PC-3 (cell line): ENCODE data around the gene NPIPB2.

DNA sequence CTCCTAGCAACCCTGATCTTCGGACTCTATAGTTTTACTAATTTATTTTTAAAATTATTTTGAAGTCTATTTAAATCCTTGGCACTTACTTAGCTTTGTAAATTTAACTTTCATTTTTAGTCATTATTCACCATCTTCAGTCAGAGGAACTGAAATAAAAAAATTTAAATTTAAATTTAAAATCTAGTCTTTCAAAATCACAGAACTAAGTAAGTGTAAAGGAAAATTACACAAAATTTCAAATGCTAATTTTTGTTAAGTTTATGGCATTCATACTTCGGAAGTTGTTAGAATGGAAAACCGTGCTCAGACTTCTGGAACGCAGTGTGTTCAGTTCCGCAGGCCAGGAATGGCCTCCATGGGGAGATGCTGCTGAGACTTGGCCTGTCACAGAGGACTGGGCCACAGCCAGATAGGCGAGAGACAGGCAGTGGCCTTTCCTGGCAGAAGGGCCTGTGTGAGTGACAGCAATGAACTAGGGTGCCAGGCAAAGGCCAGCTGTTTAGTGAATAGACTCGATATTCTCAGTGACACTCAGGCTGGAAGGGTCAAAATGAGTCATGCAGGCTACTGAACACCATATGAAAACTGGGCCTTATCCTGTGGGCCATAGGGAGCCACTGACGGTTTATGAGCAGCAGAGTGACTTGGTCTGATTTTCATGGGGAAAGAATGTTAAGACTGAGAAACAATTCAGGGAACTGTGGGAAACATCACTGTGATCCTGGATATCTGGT, 5.5 kb upstream of the NUBP1 start:
- RAMPAGE, long total RNA = no peak

- RAMPAGE, long total RNA = no peak
Observed at GRCh38 chr16:10827959-10828541, 9.5 kb upstream of the TVP23A start.

DNA sequence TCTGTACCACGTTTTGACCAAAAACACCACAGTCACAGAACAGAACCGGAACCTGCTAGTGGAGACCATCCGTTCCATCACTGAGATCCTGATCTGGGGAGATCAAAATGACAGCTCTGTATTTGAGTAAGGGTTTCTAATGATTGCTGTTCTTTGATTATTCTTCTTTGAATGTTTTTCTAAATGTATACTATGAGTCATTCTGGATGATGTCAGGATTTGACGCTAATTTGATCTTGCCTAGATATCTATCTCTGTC, 13.3 kb downstream of the CLEC16A start:
- RAMPAGE, long total RNA = no peak

DNA sequence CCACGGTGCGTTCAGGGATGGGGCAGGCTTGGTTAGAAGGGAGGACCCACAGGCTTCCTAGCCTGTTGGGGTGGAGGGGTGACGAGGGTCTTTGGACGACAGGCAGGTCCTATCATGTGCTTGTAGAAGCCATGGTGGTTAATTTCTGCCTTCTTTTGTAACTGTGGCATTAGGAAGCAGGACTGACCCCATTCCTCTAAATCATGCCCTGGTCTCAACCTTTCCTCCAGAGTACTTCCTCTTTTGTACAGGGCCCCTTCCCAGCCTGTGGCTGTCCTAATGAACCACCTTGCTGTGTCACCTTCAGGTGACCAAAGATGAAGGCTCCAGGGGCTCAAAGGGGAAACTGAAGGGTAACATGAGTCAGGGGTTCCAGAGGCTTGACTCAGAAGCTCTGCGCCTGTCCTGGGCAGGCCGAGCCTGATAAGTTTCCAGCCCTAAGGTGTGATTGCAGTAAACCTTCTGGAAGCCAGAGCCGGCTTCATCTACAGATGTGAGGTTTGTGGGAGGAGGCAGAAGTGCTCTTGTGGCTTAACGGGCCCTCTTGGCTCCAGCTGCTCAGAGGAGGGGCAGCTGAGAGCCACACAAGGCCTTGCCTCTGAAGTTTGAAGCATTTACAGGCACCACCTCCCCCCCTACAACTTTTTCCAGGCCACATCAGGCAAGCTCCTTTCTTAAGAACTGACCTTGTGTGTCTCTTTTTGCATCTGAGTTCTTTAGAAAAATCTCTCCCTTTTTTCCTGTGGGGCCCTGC, 149.7 kb downstream of the CLEC16A start:
- RAMPAGE, long total RNA = no peak

GRCh38 chr16:11328510-11329014, 16.7 kb upstream of the RMI2 start:
- RAMPAGE, long total RNA = no peak

- RAMPAGE, long total RNA = no peak
Observed at GRCh38 chr16:11350671-11351377, 5.6 kb downstream of the RMI2 start.

- RAMPAGE, long total RNA = no peak
Observed at GRCh38 chr16:11417392-11417699, 72.1 kb downstream of the RMI2 start.

- RAMPAGE, long total RNA = no peak
Observed at GRCh38 chr16:11561457-11561795, 25.3 kb downstream of the LITAF start.

DNA sequence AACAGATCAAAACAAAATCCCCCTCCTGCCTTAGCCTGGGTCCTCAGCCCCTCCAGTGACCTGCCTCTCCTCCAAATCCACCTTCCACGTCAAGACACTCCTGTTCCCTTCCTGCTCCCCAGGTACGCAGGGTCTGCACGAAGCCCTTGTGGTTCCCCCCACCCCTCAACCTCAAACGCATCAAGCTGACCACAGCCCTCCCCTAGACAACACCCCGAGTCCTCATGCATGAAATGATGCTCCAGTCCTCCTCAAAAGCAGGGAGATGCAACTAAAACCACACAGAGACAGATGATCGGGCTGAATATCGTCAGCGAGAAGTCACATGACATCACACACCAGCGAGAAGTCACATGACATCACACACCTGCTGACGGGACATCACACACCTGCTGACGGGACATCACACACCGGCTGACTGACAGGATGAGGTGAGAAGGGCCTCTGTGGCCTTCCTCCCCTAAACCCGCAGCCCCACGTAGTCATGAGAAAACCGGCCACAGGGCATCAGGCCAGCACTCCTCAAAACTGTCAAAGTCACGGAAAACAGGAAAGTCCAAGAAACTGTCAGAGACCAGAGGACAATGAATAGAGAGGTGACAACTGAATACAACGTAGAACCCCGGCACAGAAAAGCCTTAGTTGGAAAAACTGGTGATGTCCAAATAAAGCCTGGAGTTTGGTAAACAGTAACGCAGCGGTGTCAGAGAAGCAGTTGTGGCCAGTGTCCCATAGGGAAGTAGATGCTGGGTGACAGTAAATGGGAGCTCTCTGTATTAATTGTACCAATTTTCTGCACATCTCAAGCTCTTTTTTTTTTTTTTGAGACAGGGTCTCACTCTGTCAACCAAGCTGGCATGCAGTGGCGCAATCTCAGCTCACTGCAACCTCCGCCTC, 14.3 kb downstream of the LITAF start:
- RAMPAGE, long total RNA = no peak

DNA sequence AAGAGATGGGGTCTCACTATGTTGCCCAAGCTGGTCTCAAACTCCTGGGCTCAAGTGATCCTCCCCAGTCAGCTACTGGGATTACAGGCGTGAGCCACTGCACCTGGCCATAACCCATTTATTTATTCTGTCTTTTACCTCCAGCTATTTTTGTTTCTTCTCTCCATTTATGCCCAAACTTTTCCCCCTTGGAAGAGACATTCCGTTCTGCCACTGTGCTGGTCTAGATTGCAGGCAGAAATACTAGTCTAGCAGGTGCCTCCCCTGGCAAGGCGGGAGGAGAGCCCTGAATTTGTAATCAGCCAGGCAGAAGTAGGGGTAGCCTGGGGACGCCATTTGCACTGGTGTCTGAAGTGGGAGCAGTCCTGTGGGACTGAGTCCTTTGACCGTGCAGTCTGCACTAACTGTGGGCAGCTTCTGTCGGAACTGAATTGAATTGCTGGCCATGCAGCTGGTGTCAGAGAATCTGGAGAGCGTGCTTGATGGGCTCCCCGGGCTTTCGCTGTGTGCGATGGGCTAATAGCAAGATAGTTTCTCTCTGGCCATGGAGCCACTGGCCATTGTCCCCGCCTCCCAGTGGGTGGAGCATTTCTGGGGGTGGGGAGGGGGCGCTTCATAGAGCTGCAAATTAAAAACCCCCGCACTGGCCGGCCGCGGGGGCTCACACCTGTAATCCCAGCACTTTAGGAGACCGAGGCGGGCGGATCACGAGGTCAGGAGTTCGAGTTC, 31.5 kb upstream of the LITAF start:
- RAMPAGE, long total RNA = no peak

DNA sequence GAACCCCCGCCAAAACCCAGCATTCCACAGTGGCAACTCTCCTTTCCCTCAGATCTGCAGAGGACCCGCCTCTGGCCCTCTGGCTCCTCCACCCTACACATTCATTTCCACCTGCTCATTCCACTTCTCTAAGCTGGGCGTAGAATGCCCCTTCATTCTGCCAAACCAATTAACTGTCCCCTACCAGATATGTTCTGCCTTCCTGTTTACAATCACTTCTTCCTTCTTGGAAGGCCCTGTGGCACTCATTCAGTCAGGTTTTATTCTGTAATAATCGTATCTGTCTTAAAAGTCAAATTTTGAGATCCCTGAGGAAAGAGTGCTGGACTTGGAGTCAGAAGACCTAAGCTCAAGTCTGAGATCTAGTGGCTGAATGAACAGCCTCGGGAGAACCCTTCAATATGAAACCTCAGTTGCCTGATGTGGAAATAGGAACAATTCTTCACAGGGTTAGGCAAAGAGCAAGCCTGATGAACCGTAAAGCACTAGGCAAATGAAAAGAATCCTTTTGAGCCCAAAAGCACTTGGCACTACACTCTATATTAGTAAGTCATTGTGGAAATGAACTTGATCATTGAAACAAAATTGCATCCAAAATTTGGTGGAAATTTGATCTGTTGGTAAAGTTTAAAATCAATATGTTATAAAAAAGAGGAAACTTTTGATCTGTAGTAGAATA, 20.3 kb downstream of the TXNDC11 start:
- RAMPAGE, long total RNA = no peak

DNA sequence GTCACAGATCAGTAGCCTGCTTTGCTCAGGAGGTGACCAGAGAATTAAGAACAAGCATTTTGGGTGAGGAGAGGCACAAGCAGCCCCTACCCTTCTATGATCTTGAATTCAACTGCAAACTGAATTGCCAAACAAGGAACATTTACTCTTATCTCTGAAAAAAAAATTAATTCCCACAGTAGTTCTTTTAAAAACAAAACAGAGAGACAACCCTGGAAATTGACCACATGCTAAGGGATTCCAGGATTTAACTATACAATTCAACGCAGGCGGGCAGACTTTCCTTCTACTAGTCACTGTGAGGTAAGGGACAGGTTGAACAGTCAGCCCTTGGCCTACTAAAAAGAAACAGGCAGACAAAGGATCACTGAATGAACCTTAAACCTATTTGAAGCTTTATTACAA, 11.8 kb downstream of the TXNDC11 start:
- RAMPAGE, long total RNA = no peak

DNA sequence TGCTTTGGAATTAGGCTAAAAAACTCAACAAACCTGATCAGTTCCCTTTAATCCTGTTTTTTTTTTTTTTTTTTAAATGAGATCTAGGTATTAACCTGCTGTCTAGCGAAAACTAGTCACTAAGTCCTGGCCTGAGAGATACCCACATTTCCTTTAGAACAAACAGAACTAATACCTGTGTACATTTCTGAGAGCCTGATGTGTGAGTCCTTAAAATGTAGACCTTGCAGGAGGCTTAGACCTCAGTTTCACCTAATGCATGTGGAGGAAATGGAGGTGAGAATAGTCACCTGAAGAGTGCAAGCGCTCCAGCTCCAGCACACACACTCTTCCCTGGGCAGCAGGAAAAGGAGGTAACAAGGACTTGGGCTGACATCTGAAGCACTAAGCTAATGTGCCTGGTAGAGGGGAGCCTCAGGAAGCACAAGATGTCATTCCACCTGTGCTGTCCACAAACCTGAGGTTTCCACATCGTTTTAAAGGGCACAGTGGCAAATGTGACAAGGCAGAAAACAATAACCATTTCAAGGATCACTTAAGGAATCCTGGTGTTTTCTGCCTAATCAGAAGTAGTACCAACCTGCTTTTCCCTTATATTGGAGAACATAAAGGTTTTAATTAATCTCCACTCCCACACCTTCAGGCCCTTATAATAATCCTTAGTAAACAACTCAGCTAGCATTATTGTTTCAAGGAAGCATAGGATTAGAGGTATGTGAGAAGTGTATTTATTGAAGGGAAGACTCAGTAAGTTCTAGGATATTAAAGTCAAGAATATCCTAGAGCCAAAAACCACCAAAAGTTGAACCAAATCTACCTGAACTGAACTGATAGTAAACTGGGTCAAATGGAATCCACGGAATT, 17.2 kb upstream of the RSL1D1 start:
- RAMPAGE, long total RNA = no peak

GRCh38 chr16:11916399-11917024, 756 bp upstream of the GSPT1 start:
- RAMPAGE, long total RNA = no peak

DNA sequence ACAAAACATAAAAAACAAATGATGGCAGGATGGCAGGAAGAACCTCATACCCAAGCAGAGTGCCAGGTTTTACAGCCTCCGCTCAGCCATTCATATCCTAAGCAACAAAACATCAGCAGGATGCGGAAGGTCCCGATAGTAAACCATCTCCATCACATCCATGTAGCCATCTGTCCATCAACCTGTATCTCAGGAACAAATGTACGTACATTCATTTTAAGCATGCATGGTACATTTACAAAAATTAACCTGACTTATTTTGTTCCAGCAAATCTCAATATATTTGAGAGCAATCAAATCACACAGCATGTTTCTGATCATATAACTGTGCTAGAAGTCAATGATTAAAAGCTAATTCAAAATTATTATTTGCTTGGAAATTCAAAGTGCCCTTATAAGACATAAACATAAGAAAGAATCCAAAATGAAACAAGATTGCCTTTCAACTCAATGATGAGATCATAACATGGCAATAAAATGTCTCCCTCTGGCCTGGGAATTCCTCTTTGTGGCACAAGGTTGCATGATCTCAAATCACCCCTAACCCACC, at the start of gene NPIPB2:
Gene NPIPB2 (minus strand): TSS at position 113 of the 550 bp plus-strand sequence.
- RAMPAGE, long total RNA = no peak

DNA sequence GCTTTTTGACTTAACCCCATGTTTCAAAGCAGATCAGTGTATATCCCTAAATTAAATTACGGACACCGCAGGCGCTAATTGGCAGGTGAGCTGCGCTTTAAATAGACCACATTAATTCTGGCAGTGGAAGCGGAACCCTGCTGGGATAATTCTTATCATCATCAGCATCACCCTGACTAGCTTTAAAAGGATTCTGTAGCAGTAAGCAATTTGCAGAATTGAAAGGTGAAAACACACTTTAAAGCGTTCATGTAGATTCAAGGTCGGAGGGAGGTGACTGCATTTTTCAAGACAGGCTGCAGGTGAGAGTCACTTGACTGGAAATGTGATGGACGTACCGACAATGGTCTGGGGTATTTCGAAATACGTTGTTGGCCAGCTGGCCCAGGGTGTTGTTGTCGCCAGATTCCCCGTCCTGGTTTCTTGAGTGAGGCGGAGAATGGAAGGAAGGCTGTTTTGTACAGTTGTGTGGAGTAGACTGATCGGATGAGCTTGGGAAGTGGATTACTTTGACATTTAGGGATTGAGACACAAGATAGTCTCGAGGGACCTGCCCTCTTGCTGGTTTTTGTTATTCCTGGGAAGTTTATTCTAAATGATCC, 62.1 kb downstream of the SNX29 start:
- RAMPAGE, long total RNA = no peak

GRCh38 chr16:12047833-12048728, 71.5 kb downstream of the SNX29 start:
- RAMPAGE, long total RNA = no peak

- RAMPAGE, long total RNA = no peak
Observed at GRCh38 chr16:12088083-12088623, 111.6 kb downstream of the SNX29 start.

DNA sequence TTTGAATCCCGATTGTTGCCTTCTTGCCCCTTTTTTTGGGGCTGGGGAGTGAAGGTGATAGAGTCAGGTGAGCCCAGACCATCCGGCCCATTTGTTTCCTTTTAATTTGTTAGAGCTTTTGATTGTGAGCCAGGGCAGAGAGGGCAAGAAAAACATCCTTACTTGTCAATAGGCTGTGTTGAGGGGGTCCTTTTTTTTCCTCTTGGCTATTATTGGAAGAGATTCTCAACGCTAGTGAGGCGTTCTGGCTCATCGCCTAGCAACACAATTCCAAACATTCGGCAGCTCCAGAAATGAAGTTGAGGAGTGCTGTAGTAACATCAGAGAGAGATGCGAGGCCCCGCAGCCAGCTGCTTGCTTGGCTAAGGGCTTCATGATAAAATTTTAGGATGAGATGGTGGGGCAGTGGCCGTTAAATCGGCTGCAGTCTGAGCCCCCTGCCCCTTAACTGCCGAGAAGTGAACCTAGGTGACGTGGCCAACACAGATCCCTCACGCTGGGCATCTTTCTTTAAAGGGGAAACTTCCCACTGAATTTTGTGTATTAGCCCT, 119.2 kb downstream of the SNX29 start:
- RAMPAGE, long total RNA = no peak

DNA sequence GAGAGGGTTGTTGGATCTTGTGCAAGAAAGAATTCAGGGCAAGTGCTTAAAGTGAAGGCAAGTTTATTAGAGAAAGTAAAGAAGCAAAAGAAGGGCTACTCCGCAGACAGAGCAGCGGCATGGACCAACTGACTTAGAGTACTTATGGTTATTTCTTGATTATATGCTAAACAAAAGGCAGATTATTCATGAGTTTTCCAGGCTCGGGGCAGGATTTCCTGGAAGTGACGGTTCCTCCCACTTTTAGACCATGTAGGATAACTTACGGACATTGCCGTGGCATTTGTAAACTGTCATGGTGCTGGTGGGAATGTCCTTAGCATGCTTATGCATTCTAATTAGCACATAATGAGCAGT, 164.8 kb downstream of the SNX29 start:
- RAMPAGE, long total RNA = no peak